Measurements from ENCODE around the genes CLPTM1 and MARK4.

GRCh38 chr19:44774619-44774965, 3.1 kb upstream of the CBLC start:
- RRBS: no CpG with 5 or more reads among the region's 2 CpGs

DNA sequence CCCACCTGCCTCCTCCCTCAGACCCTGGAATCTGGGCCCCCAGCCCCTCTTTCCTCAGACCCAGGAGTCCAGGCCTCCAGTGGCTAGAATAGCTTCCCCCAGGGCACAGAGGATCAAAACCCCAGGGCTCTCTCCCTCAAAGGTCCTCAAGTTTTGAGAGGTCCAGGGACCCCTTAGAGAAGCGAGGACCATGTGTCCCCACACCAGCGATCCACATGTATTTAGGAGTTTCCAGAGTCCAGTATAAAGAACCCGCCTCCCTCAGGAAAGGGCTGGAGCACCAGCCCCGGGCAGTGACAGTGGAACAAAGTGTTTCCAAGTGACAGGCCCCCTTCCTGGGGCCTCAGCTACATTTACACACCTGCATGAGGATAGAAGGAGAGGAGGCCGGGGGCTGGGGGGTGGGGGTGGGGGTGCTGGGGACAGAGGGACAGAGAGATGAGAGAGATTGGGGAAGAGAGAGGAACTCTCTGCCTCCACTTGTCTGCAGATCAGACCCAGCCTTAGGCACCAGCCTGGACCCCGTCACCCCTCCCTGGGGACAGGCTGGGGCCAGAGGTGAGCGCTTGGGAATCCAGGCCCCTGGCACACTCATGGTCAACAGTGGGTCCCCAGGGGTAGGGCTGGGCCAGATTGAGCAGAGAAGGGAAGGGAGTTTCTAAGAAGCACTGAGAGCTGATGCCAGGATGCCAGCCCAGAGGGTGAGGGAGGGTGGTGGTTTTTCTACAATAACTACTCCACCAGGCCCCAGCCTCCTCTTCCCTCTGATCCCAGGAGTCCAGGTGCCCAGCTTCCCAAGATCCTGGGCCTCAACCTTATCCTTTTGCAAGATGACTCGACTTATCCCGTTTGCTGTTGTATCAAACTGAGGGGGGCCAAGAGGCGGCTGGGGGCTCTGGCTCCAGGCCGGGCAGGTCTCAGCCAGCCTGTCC, 835 bp downstream of the BCAM start:
- RRBS: 22% methylated on average over 2 of the region's 11 CpGs

DNA sequence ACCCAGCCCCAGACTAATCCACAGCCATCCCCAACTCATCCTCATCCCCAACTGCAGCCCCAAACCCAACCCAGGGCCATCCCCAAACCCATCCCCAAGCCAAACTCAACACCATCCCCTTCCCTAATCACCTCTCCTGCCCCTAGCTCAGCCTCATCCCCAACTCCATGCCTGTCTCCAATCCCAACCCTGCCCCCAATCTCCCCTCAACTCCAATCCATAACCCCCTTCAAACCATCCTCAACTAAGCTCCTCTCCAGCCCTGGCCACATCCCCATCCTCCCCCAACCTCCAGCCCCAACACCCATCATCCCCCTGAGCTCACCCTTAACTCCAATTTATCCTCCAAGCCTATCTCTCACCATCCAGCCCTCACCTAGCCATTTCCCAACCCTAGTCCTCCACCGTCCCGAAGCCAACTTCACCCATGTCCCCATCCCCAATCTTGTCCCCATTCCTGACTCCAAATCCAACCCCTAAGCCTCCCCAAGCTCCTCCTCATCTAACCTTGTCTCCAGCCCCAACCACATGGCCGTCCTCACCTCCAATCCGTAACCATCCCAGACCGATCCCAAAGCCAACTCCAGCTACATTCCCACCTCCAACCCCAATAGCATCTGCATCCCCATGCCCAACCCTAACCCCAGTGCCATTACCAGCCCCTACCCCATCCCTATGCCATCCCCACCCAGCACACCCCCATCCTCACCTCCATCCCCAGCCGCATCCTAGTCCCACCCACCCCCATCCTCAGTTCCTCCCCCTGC, 11.2 kb downstream of the BCAM start:
- RRBS: no CpG with 5 or more reads among the region's 6 CpGs

DNA sequence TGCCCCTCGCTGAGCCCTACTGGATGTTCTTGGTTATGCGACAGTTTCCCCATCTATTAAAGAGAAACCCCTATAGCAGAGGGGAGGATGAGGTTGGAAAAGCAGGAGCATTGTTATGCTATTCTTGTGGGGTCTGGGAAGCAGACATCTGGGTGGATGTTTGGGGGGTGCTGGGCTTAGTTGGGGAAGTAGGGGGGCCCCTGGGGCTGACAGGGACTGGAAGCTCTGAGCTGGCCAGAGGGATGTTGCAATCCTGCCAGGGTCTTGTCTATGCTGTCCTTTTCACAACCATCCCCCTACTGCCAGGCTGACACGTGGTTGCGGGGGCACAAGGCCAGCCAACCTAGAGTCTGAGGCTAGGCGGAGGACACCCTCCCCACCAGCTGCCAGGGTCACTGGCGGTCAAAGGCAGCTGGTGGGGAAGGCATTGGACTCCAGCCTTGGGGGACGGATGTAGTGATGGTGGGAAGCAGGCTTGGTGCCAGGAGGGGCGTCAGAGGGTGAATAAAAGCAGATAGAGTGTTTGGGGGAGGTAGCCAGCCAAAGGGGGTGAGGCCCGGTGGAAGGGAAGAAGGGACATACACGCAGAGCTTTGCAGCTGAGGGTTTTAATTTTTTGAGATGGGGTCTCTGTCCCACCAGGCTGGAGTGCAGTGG, 1.6 kb upstream of the APOC1 start:
- RRBS: no CpG with 5 or more reads among the region's 10 CpGs

- RRBS: no CpG with 5 or more reads among the region's 10 CpGs
Measured at GRCh38 chr19:44944627-44945243, 1.1 kb upstream of the APOC2 start.

- RRBS: under 1% methylated on average over 27 of the region's 77 CpGs
Measured at GRCh38 chr19:44954290-44955477, at the start of gene CLPTM1. Gene CLPTM1 (plus strand): TSS chr19:44955380.

DNA sequence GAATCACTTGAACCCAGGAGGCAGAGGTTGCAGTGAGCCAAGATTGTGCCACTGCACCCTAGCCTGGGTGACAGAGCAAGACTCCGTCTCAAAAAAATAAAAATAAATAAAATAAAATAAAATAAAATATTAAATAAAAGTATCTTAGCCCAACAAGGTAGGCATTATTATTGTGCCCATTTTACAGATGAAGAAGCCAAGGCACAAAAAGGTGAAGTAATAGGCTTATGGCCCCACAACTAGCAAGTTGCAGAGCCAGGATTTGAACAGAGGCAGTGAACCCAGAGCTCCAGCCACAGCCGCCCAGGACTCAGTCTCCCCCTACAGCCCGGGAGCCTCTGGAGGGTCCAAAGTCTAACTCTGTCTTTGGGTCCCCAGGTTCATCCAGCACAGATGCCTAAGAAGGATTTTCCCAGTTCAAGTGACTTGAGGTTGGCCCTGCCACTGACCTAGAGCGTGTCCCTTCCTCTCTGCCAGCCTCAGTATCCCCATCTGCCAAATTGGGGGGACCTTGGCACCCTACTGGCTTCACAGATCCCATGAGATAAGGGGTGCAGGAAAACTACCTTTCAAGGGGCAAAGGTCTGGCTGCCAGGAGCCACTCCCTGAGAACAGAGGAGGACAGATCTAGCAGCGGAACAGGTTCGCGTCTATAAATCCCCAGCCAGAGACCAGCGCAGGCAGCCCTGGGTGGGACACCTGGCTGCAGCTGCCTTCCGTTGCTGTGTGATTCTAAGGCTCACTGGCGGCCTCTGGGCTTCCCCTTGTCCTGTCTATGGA, 7.0 kb downstream of the RELB start:
- RRBS: no CpG with 5 or more reads among the region's 10 CpGs

- RRBS: no CpG with 5 or more reads among the region's 9 CpGs
Measured at GRCh38 chr19:45016916-45017495, 15.7 kb downstream of the RELB start.

DNA sequence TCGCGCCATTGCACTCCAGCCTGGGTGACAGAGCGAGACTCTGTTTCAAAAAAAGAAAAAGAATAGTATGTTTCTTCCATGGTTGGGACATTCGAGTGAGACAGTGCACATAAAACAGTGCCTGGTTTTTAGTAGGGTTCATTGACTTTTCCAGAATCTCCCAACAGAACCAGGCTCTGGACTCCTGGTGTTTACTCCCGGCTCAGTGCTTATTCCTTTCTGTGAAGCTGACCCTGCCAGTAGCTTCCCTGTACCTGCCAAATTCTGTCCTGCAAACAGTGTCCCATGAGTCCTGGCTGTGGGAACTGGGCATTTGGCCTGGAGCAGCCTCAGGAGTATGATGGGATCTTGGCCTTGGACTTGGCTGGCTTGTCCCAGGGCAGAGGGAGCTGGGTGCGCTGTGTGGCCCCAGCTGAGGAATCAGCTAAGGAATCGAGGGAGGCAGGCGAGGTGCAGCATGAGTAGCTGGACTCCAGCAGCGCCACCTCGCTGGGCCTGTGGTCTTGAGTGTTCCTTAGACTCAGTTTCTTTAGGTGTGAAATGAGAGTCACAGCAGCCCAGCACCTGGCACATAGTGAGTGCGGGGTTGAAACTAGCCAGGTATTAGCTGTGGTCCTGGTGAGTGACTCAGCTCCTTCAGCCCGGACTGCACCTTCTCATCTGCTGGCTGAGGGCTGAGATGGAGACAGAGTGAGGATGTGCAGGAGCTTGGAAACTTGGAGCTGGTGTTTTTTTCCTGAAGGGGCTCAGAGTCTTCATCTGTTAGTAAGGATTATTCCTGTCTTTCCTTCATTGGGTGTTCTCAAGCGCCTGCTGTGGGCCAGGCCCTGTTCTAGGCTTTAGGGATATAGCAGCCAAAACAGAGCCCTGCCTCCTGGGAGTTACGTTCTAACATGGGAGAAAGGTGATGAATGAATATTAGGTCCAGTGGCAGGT, 10.4 kb downstream of the CLASRP start:
- RRBS: no CpG with 5 or more reads among the region's 14 CpGs

DNA sequence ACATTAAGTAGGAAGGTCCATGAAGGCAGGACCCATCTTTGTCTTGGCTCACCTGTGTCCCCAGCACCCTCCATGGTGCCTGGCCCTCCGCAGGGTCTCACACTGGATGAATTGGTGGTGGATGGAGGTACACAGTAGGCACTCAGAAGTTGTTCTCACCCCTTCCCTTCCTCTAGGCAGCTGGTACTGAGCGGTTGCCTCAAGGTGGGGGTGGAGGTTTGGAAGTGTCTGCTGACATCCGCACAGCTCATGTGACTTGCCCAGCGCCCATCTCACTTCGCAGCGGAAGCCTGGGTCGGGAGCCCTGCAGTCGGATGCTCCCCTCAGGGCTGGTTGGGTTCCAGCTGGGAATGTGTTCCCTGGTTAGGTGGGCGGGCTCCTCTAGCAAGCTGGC, 10.1 kb downstream of the PPP1R37 start:
- RRBS: no CpG with 5 or more reads among the region's 9 CpGs

DNA sequence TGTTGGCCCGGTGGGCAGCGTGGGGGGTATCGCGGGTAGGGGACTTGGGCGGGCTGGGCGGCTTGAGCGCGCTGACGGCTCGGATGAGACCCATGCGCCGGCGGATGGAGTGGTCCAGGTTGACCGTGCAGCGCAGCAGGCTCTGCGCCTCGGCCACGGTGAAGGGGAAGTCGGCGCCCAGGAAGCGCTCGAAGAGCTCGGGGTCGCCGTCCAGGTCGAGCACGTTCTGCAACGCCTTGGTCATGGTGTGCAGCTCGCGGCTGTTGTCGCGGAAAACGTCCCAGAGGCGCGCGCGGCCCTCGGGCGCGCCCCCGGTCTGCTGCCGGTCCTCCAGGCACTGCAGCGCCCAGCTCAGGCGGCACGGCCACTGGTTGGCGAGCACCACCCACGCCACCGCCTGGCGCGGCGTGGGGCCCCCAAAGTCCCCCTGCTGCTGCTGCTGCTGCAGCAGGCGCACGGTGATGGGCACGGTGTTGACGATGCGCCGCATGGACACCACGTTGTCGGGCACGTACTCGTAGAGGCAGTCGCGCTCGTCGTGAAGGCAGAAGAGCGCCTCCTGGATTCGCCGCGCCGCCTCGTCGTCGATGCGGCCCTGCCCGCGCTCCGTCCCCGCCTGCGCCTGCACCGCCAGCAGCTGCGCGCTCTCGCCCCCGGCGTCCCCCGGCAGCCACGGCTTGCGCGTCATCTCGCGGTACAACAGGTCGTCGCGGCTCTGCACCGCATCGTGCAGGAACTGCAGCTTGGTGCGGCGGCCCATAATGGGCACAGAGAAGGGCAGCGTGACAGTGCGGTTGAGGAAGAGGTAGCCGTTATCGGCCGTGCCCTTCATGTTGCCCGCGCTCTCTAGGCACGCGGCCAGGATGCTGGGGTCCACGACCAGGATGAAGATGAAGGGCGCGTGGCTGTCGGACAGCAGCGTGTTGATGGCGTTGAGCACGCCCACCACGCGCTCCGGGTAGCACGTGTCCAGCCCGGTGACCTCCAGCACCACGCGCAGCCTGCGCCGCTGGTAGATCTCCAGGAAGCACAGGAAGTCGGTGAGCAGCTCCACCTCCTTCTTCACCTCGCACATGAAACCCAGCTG, 8.4 kb downstream of the NKPD1 start:
- RRBS: 12% methylated on average over 10 of the region's 125 CpGs

- RRBS: 19% methylated on average over 14 of the region's 53 CpGs
Measured at GRCh38 chr19:45153576-45154193, 7.1 kb downstream of the NKPD1 start.

DNA sequence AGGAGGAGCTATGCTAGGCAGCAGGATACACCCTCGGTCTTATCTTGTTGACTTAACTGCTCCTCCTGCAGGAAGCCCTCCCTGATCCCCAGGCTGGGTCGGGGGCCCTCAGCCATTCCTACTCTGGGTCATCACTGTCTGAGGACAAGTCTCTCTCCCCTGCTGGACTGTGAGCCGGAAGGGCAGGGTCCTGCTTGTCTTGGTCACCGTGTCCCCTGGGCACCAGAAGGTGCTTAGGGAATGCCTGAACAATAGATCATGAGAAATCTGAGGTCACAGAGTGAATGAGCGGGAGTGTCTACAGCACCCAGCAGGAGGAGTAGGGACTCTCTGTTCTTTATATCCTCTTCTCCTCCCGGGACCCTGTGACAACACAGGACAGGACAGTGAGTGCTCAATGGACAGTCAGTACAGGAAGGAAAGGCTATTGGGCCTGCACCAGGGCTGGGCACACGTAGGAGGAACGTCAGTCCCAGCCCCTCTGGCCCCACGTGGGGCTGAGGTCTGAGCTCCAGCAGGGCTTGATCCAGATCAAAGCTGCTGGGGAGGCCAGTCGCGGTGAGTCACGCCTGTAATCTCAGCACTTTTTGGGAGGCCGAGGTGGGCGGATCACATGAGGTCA, 6.5 kb downstream of the NKPD1 start:
- RRBS: no CpG with 5 or more reads among the region's 14 CpGs

DNA sequence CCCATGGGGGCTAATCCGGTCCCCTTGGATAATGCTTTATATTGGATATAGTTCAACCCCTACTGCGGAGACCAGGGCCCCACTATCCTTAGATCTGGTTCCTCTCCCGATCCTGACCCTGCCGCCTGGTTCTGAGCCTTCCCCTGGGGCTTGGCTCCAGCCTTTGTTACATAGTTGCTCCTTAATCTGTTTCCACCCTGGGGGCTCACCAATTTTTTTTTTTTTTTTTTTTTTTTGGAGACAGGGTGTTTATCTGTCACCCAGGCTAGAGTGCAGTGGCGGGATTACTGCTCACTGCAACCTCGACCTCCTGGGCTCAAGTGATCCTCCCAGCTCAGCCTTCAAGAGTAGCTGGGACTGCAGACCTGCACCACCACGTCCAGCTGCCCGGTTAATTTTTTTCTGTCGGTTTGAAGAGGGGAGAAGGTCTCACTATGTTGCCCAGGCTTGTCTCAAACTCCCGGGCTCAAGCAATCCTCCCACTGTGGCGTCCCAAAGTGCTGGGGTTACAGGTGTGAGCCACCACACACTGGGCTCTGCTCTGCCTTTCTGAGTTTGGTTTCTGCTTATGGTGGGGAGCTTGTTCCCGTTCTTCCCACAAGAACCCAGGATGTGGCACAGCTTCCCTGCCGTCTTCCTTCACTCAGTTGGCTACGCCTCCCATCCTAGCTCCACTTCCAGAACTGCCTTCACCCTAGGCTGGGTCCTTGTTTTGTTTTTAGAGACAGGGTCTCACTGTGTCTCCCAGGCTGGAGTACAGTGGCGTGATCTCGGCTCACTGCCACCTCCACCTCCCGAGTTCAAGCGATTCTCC, 1.6 kb downstream of the BLOC1S3 start:
- RRBS: 87% methylated on average over 2 of the region's 18 CpGs

DNA sequence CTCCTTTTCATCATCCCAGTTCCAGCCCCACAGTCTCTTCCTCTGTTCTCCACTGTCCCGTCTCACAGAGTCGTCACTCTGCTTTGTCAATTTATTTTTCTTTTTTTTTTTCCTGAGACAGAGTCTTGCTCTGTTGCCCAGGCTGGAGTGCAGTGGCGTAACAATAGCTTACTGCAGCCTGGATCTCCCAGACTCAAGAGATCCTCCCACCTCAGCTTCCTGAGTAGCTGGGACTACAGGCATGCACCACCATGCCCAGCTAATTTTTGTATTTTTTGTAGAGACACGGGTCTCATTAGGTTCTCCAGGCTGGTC, 668 bp upstream of the EXOC3L2 start:
- RRBS: no CpG with 5 or more reads among the region's 4 CpGs

- RRBS: 2% methylated on average over 20 of the region's 48 CpGs
Measured at GRCh38 chr19:45250986-45251376, at the start of gene MARK4. Gene MARK4 (plus strand): TSS chr19:45251271.

GRCh38 chr19:45264931-45265130, 13.8 kb downstream of the MARK4 start:
- RRBS: 96% methylated on average over 2 of the region's 5 CpGs

DNA sequence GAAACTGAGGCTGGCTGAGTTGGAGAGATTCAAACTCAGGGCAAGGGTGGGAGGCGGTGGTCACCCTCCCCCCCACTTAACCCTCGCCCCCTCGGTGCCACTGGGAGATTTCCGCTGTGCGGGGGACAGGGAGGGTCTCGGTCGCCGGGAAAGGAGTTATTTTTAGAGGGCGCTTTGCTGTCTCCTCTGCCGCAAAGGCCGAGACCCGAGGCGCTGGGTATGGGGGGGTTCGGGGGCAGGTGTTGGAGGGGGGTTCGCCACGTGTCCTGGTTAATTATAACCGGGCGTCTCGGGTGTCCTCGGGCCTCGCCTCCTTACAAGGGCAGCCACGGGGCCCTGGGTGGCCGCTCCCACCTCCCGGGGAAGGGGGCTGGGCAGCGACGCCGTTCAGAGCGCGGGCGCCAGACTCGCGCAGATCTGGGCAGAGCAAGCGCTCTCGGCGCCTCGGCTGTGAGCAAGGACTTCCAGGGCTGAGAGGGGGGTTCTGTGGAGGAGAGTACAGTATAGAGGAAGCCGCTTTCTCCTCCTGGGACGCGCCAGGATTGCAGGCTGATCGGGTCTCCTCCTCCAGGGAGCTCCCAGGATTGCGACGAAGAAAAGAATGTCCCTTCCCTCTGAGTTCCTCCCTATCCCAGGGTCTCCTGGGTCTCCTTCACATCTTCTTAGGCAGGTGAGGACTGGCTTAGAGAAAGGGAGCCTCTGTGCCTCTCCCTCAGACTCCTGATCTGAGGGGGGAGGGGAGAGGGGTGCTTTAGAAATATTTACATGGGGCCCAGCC, 974 bp upstream of the CKM start:
- RRBS: 2% methylated on average over 8 of the region's 42 CpGs

- RRBS: no CpG with 5 or more reads among the region's 14 CpGs
Measured at GRCh38 chr19:45406221-45406528, 269 bp upstream of the POLR1G start.

GRCh38 chr19:45428104-45429130, 4.7 kb upstream of the ERCC1 start:
- RRBS: 2% methylated on average over 31 of the region's 82 CpGs

All from HGPS cell (cell line).